Mesenchymal stem cell of Wharton's jelly (primary cell): Measurements from ENCODE around the genes TIMM44, MARCHF2 and OR1M1.

DNA sequence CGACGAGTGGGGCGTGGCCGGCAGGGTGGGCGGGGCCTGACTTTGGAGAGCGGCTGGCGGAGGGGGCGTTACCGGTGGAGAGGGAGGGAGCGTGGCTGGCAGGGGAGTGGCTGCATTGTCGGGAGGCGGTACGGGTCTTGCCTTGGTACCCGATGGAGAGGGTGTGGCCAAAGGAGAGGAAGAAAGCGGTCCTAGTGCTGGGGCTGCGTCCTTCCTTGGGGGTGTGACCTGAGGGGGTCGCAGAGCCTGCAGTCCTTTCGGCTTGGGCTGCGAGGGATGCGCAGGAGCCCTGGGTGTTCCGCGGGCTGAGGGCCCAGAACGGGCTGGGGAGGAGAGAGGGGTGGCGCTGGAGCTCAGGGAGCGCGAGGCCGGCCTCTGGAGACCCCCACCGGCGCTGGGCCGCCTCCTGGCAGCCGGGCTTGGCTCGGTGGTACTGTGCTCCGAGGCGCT, 2.0 kb downstream of the PRR36 start:
- CAGE, long polyA plus RNA = no peak

DNA sequence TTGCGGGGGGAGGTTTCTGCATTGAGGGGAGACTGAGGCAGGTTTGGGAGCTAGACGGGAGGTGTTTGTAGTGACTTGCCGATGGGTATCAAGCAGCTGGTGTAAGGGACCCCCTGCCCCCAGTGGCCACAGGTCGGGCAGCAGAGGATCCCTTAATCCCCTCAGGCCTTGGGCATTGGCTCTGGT, 206 bp upstream of the TGFBR3L start:
- CAGE, long polyA plus RNA = no peak

DNA sequence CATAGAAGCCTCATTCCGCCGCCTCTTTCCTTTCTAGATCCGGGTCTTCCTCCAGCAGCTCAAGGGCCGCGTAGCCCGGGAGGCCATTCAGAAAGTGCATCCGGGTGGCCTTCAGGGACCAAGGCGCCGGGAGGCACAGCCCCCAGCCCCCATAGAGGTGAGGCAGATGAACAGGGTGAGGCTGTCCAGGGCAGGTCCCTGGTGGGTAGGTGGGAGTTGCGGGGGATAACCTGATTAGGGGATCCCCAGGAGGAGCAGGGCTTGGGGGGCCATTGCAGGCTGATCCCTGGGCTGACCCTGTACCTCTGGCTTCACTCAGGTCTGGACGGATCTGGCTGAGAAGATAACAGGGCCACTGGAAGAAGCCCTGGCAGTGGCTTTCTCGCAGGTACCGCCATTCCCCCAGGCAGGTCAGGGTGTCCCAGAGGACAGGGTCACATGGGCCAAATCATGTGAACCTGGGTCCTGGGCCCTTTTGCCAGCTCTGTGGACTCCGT, 1.3 kb downstream of the SNAPC2 start:
- CAGE, long polyA plus RNA = no peak

DNA sequence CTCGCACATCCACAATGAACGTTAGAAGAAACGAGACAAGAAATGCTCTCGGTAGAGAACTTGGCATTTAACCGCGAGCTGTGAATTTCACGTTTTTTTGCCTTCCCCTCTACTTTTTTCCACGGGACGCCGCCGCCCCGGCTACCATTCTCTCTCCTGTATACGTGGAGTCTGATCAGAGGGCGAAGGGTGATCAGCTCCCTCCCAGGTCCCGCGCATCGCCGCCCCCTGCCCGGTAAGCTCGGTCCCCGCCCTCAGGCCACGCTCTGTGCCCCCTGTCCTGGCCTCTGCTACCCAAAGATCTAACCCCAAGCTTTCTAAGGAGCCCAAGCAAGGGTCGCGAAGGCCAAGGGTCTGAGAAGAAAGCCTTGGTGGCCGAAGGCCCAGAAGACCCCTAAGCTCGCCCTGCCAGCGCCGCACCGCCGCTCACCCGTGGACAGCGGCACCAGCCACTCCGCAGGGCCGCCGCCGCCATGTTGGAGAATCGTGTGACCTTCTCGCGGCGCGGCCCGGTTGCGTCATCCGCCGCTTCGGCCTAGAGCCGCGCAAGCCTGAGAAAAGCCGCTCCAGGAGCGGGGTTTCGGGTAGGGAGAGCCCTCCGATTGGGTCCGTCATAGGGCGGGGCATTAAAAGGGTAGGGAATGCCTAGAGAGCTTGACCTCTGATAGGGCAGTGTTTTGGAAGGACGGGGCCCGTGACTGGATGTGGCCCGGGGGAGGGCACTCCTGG, at the start of gene TIMM44:
Gene TIMM44, minus strand, starts transcription at position 490 of the 729 bp plus-strand sequence.
- CAGE, long polyA plus RNA = no peak

DNA sequence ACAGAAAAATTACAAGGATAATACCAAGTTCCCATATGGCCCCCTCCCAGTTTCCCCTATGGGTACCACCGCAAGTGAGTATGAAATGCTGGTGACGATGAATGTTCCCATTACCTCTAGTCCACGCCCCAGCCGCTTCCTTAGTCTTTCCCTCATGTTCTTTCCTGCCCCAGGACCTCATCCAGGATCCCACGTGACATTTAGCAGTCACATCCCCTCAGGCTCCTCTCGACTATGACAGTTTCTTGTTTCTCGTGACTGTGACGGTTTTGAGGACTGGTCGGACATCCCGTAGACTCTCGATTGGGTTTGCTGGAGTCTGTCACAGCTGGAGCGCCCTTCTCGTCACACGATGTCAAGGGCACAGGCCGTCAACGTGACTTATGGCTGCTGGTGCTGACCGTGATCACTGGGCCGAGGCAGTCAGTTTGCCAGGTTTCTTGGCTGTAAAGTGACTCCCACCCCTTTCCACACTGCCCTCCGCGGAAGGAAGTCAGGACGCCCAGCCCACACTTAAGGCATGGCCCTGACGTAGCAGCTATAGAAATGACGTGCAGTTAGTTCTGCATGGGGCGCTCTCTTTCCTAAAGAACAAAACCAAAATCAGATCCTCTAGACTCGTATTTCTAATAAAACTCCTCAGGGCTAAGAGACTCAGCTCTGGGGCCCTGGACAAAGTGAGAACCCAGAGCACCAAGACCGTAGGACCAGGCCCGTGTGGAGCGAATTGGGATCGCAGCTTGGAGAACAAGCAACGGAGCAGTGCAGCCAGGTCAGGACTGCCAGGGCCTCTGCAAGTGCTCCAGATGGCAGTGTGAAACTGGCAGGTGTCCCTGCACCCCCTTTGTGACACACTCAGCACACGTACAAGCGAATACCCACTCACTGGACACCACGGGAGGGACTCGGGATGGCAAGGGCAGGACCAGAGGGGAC, 22.6 kb downstream of the ELAVL1 start:
- CAGE, long polyA plus RNA = no peak

DNA sequence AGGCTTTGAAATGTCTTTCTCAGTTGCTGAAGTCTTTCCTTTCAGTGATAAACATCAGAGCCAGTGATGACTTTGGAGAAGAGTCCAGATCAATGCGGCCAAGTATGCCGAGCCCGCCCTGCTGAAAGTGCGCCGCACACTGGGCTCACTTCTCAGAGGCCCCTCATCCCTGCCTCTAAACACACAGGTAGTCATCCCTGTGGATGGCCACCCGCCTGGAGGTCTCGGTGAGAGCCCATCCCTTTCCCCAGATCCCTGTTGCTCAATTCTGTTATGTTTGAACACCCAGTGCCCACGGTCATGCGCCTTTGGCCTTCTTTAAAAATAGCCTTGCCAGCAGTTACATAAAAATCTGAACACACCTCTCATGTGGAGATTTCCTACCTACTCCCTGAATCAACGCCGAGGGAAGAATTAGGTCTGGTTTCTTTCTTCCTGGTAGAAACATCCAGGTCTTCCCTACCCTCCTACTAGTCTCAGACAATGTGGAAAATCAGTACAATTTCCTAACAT, 11.9 kb downstream of the ELAVL1 start:
- CAGE, long polyA plus RNA = no peak

DNA sequence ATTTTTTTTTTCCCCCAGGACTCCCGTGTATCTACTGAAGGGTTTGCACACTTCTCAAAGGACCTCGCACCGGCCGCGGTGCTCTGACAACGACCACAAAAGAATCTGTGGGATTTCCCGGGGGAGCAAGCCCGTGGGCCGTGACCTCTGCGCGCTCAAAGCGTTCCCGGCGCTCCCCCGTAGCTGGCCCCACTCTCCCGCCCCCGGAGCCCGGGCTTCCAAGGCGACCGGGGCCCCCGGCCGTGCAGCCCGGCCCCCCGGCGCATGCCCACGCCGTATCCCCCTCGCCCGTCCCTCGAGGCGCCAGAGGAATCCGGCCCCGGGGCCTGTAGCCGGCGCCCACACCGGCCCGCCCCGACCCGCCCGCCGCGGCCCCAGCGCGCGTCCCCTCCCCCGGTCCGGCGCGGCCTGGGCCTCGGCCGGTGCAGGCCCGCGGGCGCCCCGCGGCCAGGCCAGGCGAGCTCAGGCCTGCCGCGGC, 426 bp downstream of the ELAVL1 start:
- CAGE, long polyA plus RNA = no peak

DNA sequence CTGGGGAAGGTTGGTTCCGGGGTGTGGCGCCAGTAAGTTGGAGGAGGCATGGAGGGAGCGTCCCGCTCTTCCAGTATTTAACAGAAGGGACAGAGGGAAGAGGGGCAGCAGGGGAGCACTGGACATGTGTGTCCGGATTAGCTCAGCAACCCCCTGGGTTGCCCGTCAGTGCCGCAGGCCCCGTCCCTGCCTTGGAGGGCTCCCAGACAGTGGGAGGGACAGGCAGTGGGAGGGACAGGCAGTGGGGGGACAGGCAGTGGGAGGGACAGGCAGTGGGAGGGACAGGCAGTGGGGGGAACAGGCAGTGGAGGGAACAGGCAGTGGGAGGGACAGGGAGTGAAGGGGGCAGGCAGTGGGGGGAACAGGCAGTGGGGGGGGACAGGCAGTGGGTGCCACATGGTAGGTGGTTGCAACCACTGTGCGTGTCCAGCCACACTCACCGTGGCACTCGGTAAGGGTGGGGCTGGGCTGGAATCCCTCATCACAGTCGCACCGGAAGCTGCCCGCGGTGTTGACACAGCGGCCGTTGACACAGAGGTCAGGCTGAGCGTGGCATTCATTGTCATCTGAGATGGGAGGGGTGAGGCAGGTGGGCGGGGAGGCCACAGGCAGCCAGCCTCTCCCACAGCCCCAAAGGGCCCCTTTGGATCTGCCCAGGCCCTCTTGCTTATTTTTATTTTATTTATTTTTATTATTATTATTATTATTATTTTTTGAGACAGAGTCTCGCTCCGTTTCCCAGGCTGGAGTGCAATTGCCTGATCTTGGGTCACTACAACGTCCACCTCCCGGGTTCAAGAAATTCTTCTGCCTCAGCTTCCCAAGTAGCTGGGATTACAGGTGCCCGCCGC, 33.4 kb downstream of the CCL25 start:
- CAGE, long polyA plus RNA = no peak

- CAGE, long polyA plus RNA = no peak
Measured at GRCh38 chr19:8323471-8324527, 2.5 kb downstream of the RPS28 start.

DNA sequence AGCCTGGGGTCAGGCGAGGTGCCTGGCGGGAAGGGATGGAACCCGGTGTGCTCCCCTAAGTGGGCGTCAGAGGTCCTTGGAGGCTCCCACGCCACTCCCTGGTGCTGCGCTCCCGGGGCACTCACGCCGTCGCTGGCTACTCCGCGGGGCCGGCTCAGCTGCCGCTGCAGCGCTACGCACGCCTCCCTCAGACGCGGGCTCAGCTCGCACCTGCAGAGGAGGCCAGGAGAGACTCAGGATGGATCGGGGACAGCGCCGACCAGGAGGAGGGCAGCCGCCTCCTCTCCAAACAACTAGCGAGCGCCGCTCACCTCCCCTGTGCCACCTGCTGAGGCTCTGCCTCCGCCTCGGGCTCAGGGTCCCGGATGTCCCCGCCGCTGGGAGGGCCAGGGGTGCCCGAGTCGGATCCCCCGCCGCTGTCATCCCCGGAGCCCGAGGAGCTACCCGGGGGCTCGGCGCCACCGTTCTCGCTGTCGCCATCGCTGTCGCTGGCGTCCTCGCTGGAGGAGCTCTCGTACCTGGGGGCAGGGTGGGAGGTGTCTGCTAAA, 9.4 kb downstream of the KANK3 start:
- CAGE, long polyA plus RNA = no peak

DNA sequence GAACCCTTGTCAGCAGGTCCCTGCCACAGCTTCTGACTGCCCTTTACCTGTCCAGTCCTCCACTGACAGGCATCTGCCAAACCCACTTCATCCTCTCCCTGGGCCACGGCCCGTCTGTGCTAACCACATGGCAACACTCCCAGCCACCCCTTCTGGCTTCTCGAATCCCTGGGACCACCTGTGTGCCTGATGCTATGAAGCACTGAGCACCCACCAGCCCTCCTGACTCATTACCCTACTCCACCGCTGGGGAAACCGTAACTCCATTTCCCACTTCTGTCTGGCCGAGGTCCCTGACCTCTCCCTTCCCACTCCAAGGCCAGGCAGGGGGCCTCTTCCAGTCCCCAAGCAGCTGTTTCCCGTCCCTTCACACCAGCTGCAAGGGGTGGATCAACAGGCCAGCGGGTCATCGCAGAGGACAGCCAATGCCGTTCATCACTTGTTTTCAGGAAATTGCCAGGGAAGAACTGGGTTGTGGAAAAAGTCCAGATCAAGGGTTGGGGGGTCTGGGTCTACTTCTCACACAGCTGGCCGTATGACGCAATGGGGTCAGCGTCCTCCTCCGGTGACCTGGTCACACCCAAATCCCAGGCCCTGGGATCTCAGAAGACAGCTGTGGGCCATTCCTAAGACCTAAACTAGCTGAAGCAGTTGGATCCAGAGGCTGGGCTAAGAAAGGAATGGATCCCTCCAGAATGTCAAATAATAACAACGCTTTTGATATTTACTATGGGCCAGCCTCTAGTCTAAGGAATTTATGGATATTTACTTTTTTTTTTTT, 2.4 kb downstream of the KANK3 start:
- CAGE, long polyA plus RNA = no peak

DNA sequence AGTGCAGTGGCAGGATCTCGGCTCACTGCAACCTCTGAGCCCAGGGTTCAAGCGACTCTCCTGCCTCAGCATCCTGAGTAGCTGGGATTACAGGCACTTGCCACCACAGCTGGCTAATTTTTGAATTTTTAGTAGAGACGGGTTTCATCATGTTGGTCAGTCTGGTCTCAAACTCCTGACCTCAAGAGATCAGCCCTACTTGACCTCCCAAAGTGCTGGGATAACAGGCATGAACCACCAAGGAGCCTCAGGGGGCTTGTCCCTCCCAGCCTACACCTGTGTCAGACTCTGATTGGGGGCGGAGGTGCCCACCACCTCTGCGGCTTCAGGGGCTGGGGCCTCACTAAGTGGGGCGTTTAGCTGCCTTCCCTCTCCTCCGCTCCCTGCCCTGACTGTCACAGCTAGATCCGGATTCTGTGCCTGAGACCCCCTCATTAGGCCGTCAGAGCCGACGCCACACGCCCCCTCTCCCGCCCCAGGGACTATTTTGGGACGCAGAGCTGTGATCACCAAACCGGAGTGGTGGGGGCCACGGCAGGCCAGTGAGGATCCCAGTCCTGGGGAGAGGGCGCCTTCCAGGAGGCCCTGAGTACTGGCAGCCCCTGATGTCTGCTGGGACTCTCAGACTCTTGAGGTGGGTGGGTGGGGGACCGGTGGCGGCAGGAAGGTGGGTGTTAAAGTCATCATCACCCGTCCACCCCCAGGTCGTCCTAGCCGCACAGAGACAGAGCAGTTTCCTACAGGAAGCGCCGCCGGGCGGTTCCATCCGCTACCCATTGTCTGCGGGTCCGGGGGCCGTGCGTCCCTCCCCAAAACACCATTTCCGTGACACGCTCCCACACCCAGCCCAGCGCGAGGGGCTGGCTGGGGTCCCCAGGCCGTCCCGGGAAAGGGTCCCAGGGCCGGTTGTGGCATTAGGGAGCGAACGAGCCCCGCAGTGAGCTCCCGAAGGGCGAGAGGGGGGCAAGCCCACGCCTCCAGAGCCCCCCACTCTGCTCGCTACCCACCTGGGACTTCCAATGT, 707 bp downstream of the KANK3 start:
- CAGE, long polyA plus RNA = no peak

GRCh38 chr19:8370466-8371221, 6.7 kb downstream of the ANGPTL4 start:
- CAGE, long polyA plus RNA = no peak

DNA sequence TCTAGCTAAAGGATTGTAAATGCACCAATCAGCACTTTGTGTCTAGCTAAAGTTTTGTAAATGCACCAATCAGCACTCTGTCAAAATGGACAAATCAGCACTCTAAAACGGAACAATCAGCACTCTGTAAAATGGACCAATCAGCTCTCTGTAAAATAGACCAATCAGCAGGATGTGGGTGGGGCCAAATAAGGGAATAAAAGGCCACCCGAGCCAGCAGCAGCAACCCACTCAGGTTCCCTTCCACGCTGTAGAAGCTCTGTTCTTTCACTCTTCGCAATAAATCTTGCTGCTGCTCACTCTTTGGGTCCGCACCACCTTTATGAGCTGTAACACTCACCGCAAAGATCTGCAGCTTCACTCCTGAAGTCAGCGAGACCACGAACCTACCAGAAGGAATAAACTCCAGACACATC, 10.8 kb upstream of the RAB11B start:
- CAGE, long polyA plus RNA = no peak

- CAGE, long polyA plus RNA = no peak
Measured at GRCh38 chr19:8396347-8396527, 6.1 kb downstream of the RAB11B start.

DNA sequence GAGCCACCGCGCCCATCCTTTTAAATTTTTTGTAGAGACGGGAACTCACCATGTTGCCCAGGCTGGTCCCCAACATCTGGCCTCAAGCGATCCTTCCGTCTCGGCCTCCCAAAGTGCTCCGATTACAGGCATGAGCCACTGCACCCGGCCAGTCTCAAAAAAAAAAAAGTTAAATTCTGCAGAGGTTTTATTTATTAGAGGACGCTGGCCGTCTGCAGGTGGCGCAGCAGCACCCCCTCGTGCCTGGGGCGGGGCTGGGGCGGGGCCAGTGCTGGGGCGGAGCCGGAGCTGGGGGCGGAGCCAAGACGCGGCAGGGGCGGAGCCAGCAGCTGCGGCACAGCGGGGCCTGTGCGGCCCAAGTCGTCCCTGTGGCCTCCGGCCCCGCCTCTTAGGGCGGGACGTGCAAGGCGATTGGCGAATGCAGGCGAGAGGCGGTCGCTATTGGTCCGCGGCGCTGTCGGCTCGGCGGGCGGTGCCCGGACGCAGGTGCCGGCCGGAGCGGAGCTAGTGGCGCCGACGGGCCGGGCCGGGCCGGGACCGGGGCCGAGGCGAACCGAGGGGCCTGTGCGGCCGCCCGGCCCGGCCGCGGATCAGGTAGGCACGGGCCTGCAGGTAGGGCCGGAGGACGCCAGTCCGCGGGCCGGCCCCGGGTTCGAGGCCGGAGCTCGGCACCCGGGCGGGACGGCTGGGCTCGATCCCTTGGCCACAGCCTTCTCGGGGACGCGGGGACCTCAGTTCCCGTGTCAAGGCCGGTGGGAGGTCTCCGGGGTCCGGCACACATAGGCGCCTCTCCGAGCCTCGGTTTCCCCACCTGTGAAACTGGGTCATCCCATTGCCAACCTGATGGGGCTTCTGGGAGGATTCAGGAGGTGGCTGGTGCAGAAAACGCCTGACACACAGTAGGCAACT, at the start of gene MARCHF2:
Gene MARCHF2, plus strand, starts transcription at position 479 of the 909 bp plus-strand sequence.
- CAGE, long polyA plus RNA = no peak

GRCh38 chr19:8417842-8418529, 4.9 kb downstream of the MARCHF2 start:
- CAGE, long polyA plus RNA = no peak

DNA sequence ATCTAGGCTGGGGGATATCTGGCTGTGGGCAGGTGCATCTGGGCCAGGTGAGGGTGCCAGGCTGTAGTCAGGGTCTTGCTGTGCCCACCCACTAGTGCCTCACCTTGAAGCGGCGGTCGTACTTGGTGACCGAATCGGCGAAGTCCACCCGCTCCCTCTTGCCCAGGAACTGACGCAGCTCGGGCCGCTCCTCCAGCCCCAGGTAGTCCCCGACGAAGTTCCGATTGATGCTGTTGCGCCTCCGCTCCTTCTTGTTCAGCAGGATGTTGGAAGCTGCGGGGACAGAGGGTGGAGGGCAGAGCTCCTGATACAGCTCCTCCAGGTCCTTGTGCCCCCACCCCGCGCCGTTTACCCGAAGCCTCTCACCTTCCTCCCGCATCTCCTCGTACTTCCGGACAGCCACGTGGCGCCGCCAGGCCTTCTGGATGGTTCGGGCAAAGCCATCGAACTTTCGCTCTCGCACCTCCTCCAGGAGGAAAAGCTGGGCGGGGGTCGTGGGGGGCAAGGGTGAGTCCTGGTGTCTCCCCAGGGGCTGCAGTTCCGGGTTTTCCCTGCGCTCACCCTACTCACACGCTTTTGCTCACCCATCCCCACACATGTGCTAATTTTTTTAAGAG, 16.2 kb upstream of the ZNF414 start:
- CAGE, long polyA plus RNA = no peak

DNA sequence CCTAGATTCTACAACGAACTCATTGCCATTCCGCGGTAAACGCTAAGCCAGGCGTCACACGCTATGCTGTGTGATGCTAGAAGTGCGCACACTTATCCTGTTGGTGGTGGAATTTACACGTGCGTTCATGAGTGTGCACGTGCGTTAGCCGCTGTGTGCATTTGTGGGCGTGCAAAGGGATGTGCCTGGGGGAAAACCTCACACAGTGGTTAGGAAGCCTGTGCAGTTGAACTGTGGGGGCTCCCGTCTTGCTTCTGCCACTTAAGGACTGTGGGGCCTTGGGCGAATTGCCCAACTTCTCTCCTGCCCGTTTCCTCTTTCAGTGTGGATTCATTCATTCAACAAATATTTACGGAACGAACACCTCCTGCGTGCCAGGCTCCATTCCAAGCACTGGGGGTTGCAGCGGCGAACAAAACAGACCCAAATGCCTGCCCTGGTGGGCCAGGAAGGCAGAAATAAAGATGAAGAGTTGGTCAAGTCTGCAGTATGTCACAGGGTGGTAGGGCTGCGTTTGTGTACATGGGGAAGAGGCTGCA, 7.8 kb downstream of the NFILZ start:
- CAGE, long polyA plus RNA = no peak

GRCh38 chr19:9086755-9087174, at the start of gene OR1M1:
Gene OR1M1, plus strand, starts transcription at chr19:9087061.
- CAGE, long polyA plus RNA = no peak